Measurements from ENCODE around the genes C1QTNF7, FAM200B, CD38 and FGFBP2.

- PRO-cap: no peak
Observed at GRCh38 chr4:13403532-13404220, 80.5 kb downstream of the RAB28 start.

GRCh38 chr4:13698454-13698653 is 70.8 kb upstream of the BOD1L1 start:
- PRO-cap: no peak

DNA sequence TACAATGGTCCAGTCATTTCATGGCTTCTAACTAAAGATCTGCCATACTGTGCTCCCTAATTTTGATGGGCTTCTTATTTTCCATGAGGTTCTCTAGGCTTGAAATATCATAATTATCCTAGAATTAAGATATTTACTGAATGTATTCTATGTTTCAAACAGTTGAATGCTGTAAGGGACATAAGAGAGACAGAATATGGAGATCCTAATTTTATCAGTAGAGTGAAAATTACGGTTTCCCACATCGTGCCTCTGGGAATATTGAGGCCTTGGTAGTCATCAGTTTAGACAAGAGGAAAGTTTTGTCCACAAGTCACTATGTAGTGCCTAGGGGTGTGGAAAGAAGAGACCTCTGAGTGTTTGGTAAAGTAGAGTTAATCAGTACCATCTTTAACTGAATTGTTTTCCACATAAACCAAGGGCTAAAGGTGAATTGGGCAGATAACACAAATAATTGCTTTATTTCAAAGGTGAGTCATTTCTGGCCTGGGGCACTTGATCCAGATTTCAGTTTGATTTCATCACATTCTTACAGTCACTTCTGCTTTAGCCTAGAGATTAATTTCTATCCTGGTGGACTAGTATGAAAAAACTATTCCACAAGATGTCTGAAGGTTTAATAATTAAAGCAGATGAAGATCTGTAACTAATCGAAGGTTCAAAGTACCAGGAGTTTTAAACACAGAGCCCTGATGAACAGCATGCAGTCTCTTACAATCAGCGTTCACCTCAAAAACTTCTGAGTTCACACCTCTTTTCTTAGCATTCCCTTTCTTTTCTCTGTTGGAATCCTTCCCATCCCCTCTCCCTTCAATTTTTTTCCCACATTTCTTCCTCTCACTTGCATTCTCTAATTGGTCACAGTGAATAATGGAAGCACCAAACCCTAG is 74.4 kb upstream of the BOD1L1 start:
- PRO-cap: no peak

GRCh38 chr4:13840563-13841459 is 213.3 kb upstream of the BOD1L1 start:
- PRO-cap: no peak

DNA sequence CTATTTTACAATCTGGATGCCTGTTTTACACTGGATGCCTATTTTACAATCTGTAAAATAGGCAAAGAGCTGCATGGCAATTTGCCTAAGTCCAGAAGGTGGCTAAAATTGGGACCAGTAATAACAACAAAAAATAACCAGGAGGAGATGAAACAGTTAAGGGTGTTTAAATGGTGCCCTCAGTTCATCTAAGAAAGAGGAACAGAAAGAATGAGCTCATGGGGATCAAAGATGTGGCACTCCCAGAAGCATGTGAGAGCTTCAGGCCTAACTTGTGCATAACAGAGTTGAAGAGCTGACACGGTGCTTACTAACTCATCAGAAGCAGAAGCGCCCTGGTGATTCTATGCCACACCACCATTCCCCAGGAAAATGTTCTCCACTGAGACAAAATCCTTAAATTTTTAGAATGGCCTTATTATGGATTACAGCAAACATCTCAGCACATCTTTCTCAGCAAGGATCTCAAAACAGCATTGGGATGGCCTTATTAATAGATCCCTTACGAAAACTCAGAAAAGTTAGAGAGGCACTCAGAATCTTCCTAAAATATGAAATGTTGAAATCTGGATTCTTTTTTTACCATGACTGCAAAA is 538.1 kb upstream of the BOD1L1 start:
- PRO-cap: no peak

DNA sequence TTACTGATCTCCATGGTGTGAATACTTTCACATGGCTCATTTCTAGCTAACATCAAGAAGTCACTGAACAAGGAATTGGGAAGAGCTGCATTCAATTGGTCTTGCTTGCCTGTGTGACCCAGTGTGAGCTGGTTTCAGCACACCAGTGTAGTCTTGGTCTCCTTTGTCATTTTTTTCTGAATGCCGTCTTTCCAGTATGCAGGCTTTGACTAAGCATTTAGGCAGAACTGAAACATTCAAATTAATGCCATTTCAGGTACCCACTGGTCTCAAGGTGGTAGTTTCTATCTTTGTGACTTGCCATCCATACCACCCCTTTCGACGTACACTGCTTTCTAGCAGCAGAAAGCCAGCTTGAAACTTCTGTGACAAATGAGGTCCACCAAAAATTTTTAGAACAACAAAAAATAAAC is 550.5 kb upstream of the BOD1L1 start:
- PRO-cap: no peak

DNA sequence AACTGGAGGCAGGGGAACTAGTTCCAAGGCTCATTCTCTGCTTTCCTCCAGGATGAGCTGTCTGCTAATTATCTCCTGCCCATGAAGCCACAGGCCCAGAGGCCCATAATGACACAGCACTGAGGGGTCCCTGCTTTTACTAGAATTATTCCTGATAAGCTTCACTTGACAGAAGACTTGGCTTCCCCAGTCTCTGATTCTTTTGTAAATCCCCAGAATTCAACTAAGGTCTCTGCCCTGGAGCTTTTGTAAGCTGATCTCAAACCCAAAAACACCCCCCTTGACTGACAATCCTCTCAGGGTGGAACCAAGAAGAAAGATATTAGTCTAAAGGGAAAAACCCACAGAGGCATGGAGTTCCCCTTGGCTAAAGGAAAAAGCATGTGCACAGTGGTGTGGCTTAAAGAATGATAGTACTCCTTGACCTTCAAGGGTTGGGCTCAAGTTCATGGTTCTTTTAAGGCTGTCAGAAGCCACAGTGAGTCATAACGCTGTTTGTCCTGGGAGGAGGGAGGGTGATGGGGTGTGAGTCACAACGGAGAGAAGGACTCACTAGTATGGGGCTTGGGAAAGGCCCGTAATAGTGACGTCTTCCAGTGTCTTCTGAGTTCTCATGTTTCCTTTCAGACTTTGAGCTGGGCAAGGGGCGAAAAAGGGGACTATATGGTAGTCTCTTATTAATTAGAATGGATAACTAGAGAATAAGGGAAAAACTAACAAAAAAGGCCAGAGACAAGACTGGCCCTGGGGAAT is 146.0 kb upstream of the CPEB2 start:
- PRO-cap: no peak

DNA sequence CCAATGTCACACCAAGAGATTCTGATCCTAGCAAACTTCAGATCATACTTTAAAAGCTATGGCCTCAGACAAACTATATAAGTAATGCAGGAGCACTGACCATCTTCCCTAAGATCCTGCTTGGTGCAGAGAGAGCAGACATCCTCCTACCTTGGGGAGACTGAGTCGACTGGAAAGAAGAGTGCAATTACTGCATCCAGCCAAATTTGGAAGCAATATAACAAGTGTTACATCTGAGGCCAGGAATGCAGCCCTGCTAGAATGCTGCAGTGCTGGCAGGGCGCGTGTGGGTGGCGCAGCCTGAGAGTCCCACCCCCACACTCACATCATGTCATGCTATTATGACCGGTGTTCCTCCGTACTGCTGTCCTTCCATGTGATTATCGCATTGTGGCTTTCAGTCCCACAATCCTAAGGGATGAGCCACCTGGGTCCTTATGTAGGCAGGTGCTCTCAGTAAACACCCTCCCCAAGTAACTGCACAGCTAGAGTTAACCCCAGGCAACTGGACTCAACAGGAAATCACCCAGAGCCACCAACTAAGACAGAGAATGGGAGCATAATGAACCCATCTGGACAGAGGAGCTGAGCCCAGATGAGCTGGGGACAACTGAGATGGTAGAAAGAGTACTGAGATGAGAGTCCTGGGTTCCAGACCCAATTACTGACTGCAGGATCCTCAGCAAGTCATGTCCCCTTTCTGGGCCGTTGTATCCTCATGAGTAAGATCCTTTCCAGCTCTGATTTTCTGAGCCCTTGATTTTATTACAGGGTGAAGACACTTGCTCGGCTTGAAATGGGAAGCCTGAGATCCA is 122.5 kb upstream of the CPEB2 start:
- PRO-cap: no peak

- PRO-cap: no peak
Observed at GRCh38 chr4:14897002-14897851, 105.1 kb upstream of the CPEB2 start.

- PRO-cap: no peak
Observed at GRCh38 chr4:14985751-14986196, 16.5 kb upstream of the CPEB2 start.

- PRO-cap: no peak
Observed at GRCh38 chr4:15029607-15030191, 27.4 kb downstream of the CPEB2 start.

GRCh38 chr4:15059814-15060783 is 57.8 kb downstream of the CPEB2 start:
- PRO-cap: no peak

DNA sequence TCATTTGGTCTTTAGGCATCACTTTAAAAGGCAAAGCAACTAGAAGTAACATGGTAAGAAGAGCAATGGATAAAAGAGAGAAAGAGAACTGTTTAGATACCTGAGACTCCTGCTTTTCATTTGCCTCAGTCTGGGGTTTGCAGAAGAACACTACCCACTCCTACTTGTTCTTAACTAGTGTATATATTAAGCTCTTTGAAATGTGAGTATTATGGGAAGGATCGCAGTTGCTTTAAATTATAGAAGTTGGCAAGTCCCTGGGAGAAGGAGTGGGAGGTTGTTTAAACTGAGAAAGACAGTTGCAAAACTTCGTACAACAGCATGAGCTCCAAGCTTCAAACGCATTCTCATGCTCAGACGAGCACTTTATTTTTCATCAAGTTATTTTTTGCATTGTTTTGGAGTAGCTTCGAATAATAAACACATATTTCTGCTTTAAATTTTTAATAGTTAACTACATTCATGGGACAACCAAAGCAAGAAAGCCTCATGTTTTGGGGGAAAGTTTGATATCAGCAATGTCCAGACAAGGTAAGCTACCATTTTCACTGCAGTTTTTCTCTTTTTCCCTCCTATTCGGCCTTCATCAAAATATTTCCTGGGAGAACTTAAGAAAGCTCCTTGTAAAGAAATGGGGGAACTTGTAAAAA is 88.0 kb upstream of the C1QTNF7 start:
- PRO-cap: no peak

GRCh38 chr4:15400791-15401793 is 26.7 kb upstream of the C1QTNF7 start:
- PRO-cap: no peak

DNA sequence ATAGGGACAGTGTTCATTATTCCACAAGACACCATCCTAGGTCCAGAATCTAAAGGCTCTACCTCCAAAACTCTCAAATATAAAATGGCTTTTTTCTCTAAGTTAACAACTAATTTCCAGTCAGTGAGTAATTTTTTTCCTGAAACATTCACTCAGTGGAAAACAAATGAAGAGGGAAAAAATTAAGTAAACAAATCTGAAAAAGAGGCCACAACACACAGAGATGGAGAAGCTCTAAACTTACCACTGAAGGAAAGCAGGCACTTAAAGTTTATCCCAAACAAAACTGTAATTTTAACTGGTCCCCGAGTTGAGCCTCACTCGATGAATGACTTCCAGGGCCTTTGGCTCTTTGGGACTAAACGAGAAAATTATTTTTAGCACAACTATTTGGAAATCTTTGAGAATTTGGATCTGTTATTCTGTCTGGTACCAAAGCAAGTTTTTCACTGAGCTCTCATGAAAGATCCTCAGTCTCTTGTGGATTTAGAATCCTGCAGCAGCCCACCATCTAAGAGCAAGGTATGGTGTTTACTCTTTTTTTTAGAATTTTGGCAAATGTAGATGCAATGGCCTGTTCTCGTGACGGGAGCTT is at the start of gene C1QTNF7:
C1QTNF7 (plus strand) TSS at position 449 of the 595 bp plus-strand sequence.
- PRO-cap: no peak

DNA sequence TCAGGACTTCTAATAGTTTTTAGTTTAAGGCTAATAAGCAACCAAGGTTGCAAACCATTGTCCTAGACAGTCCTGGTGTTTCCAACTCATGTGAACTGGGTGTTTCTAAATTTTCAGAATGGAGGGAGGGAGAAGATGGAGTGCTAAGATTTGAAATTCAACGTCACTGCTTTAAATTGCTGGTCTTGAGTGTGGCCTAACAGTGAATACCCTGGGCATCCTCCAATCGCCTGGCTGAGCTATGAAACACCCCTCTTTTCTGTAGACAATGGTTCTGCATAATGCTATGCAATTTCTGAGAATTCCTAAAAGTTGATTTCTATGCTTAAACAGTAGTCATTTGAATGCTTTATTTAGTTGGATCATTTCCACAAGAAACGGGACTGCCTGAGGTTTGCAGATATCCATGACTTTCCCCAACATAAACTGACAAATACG is 1.2 kb downstream of the FBXL5 start:
- PRO-cap: no peak

- PRO-cap: bidirectional peak, plus-strand start at chr4:15681804, minus-strand start at chr4:15681569
Observed at GRCh38 chr4:15680968-15681912, at the start of gene FAM200B. Gene FAM200B (plus strand): TSS chr4:15681827.

GRCh38 chr4:15777897-15778716 is at the start of gene CD38:
Gene CD38 (plus strand): TSS chr4:15778328.
- PRO-cap: no peak

GRCh38 chr4:15809537-15809759 is 31.3 kb downstream of the CD38 start:
- PRO-cap: no peak

DNA sequence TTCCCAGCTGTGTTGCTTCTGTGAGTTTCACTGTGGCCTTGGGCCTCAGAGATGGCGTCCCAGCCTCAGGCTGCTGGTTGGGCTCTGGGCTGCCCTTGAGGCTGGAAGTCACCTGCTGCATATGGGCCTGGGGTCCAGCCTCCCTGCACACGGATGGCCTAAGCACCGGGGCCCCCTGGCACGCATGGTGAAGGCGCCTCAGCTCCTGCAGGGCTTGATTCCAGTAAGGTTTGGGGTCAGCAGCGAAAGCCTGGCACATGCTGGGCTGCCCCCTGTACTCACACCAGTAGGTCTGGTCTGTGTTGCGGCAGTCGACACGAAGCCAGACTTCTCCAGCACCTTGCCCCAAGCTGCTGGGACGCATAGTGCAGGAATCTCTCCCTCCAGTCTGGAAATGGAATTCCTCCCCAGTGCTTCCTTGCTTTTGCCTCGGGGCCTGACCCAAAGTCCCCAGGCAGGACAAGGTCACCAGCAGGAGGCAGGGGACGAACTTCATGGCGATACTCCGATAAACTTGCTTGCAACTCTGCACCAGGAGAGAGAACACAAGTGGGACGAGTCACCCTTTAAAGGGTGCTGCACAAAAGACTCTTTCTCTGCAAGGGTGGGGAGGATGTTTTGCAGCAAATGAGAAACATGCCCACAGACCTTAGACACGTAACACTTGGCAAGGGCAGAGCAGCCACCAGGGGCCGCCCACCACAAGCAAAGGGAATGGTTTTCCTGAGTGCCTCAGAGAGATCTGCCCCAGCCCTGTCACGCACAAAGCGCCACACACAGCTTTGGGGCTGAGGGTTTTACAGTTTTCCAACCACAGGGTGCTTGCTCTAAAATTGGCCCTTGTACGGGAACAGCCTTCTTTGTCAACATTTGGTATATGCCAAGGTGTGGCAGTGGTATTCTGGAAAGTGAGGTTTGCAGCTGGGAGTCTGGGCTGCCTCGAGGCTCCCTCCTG is at the start of gene FGFBP2:
FGFBP2 (minus strand) TSS at position 542 of the 955 bp plus-strand sequence.
- PRO-cap: no peak

Data from mesothelial cell of epicardium (in vitro differentiated cells).